Metanephros (tissue), 2 donors: ENCODE measurements around the gene MRPL12.

GRCh38 chr17:81254638-81255755 lies 15.9 kb downstream of the NDUFAF8 start:
- RAMPAGE, long total RNA: no peak

GRCh38 chr17:81284968-81286364 lies 9.6 kb downstream of the SLC38A10 start:
- RAMPAGE, long total RNA: no peak

GRCh38 chr17:81379578-81379967 lies 15.7 kb upstream of the BAHCC1 start:
- RAMPAGE, long total RNA: no peak

- RAMPAGE, long total RNA: no peak
These were observed 7.6 kb upstream of the BAHCC1 start for GRCh38 chr17:81387732-81388028.

- RAMPAGE, long total RNA: no peak
These were observed 22.3 kb downstream of the BAHCC1 start for GRCh38 chr17:81417295-81418269.

DNA sequence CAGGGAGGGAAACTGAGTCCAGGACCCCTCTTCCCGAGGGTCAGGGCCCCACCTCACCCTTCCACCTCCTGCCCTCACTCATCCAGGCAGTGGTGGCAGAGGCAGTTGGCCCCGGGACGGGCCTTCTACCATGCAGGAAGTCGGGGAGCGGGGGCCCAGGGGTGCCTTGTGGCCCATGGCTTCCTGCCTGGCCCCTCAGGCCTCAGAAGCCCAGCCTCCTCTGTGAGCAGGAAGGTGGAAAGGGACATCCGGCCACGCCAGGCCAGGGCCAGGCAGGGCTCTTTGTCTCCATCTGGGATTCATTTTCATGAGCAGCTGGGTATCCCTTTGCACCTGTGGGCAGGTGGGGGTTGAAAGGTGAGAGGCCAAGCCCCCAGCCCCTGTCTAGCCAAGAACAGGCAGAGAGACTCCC lies 58.5 kb downstream of the BAHCC1 start:
- RAMPAGE, long total RNA: no peak

DNA sequence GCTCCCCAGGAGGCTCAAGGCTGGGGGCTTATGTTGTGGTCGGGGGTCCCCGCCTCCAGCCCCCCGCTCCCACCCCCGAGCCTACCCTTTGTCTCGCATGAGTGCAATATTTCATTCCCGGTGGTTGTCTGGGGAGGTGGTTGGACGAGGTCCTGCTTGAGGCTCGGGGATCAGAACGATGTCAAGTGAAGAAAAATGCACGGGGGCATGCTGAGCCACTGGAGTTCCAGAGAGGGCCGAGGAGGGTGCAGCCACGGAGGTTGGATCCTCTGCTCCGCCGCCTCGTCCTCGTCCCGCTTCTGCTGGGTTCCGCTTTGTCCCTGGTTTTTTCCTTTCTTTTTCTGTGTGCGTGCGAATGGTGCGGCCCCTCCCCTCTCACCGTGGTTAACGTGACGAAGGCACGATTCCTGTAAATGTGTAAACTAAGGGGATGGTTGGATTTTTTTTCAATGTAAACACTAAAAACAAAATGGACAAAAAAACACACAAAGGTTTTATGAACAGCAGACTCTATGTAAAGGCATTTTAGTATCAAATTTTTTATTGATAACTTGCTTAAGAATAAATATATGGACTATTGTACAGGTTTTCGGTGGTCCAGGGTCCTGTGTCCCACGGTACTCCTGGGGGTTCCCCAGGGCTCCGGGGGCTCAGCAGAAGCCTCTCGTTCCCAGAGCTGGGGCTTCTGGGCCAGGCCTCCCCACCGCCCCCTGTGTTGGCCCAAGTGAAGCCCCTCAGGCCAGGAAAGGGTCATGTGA lies 46.7 kb downstream of the ACTG1 start:
- RAMPAGE, long total RNA: start-site peak on the minus strand centred at position 304 of the sequence, 44 bp wide, 17 and 13 reads in 2 replicates

DNA sequence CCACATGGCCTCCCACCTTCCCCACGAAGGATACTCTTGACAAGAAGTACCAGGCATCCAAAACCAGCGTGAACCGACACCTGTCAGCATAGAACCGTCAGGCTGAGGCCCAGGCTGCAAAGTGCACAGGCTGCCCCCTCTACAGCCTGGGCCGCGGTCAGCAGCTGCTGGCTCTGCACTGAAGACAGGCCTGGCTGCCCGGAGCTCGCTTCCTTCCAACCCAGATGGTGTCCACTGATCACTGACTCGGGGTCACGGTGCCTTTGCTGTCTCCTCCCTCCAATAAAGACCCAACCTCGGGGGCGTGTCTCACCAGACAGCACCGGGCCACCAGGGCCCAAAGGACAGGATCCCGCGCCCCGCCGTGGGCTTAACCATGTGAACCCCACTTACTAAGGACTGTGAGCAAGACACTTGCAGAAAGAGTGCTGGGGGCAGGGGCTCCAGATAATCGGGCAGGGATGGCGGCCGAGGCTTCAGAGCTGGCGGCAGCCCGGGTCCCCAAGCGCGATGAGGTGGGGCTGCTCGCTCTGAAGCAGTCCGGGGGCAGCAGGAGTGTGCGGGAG lies 731 bp downstream of the FAAP100 start:
- RAMPAGE, long total RNA: no peak

GRCh38 chr17:81665739-81666445 lies 513 bp downstream of the OXLD1 start:
- RAMPAGE, long total RNA: no peak

DNA sequence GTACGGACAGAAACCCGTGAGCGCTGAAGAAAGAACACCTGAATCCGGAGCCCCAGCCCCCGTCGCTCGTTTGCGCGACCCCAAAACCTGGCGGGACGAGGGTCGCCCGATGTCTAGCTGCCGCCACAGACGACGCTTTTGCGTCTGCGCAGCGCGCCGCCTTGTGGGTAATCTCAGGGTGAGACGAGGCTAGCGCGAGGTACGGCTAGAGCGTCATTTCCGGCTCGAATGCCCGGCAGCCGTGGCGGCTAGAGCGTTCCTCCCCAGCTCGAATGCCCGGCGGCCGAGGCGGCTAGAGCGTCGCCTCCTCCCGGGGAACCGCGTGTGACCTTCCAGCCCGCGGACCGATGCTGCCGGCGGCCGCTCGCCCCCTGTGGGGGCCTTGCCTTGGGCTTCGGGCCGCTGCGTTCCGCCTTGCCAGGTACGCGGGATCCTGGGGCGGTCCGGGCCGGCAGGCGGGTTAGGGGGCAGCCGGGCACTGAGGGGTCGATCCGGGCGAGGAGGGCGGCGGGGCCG lies at the start of gene MRPL12:
Gene MRPL12, plus strand, starts transcription at position 213 of the 516 bp plus-strand sequence.
- RAMPAGE, long total RNA: no peak

DNA sequence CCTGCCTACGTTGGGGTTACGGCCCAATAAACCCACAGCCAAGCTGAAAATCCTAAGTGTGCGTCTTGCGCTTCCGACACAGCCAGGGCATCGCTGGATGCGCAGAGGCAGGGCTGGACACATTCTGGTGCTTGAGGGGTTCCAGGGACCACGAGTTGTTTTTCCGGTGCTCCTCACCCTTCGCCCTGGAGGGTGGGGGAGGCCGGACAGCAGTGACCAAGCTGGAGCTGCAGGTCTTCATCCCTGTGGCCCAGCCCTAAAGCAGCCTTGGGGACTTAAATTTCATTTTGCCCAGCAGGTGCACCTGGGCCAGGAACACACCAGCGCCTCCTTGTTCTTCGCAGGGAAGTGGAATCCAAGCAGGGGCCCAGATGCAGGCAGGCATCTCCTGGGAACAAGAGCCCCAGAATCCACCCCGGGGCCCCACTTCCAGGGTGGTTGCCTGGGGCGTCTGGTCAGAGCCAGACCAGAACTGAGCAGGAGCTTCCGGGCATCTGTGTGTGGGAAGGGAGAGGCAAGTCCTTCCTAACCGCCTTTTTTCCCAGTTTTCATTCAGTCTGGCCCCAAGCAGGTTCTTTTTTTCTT lies 925 bp upstream of the SLC25A10 start:
- RAMPAGE, long total RNA: no peak

DNA sequence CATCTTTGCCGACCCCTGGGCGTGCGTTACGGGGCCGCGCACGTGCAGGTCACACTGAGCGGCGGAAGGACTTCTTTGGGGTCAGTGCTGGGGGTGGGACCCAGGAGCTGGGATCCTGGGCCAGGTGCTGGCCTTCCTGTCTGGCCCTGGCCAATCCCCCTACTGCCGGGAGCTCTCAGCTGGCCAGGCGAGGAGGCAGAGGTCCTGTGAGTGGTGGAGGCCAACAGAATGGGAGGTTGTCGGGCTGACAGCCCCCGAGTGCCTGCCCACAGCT lies 2.0 kb downstream of the SLC25A10 start:
- RAMPAGE, long total RNA: no peak

GRCh38 chr17:81735160-81736531 lies 23.6 kb downstream of the SLC25A10 start:
- RAMPAGE, long total RNA: no peak

- RAMPAGE, long total RNA: no peak
These were observed 921 bp downstream of the GCGR start for GRCh38 chr17:81804570-81805571.

- RAMPAGE, long total RNA: no peak
These were observed 4.0 kb upstream of the PPP1R27 start for GRCh38 chr17:81838629-81839557.

GRCh38 chr17:81841266-81842047 lies 6.6 kb upstream of the PPP1R27 start:
- RAMPAGE, long total RNA: no peak

DNA sequence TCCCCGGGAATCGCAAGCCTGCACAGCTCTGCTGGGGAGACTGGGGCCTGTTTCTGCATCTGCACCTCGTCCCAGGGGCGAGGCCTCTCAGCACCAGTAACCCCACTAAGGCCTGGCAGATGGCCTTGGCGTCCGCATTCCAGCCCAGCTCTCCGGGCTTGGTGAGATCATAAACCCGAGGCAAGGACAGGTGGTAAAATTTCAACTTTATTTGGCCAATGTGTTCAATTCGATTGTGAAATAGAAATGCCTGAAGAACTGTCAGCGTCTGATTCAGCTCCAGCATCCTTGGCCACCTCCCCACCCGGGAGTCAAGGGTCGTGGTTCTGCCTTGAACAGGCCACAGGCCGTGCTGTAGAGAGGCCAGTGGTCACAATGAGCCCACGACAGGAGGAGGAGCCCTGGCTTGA lies 8.1 kb upstream of the PPP1R27 start:
- RAMPAGE, long total RNA: no peak

GRCh38 chr17:81844906-81845822 lies 10.3 kb upstream of the PPP1R27 start:
- RAMPAGE, long total RNA: no peak

DNA sequence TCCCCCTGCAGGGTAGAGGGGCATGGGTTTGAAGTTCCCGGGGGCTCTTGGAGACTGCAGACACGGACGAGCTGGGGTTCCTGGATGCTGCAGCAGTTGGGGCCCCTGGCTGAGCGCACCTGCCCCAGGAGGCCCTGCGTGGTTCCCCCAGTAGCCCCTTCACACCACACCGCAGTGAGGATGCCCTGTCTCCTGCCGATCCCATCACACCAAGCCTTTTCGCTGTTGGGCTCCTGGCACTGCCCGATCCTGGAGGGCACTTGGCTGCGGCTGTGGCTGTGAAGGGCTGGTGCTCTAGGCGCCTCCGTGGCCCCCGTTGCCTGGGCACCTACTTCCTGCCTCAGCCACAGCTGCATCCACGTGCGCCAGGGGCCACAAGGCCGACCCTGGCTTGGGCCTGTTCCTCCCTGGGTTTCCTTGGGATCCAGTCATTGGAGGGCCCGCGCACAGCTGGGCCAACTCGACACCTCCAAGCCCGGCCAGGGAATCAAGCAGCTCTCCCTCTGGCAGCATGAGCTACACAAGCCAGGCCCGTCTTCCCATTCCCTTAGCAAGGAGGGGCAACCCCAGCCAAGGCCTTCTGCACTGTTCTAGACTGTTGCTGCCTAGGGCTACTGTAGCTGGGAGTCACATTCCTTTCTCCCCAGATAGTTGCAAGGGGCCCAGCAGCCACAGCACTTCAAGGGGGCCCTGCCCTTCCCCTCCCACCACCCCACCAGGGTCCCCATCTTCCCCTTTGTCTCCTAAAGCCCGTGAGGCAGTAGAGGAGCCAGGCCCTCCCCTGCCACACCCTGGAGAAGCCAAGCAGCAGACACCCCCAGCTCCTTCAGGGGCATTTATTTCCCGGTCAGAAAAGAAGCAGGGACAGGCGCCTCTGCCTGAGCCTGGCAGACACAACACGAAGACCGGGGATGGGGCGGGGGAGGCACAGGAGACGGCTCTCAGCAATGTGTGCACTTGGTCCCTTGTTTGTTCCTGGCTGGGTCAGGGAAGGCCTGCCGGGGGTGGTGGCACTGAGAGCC lies 3.9 kb downstream of the ARHGDIA start:
- RAMPAGE, long total RNA: no peak

- RAMPAGE, long total RNA: no peak
These were observed 3.2 kb downstream of the ARHGDIA start for GRCh38 chr17:81867921-81868438.